Vein endothelial cell (primary cell): Measurements from ENCODE around the genes LDLR, ZNF491 and WDR83OS.

DNA sequence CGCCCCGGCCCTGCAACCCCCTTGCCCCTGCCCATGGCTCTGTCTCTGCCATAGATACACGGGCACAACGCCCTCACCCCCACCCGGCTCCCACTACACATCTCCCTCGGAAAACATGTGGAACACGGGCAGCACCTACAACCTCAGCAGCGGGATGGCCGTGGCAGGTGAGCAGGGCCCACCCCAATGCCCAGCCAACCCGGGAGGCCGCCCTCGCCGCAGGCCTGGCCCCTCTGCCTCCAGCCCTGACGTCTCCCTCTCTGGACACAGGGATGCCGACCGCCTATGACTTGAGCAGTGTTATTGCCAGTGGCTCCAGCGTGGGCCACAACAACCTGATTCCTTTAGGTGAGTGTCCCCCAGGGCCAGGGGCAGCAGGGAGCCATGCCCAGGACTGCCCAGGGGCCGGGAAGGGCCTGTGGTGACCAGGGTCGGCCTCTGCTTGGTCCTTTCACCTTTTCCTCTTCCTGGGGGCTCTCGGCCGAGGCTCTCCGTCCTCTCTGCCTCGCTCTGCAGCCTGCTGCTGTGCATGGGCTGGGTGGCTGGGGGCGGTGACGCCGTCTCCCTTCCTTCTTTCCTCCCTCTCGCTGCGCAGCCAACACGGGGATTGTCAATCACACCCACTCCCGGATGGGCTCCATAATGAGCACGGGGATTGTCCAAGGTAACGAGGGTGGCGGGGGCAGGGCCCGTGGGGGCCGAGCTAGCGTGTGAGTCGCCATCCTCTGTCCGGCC, 7.5 kb downstream of the YIPF2 start:
- CAGE, long polyA plus RNA = no peak

DNA sequence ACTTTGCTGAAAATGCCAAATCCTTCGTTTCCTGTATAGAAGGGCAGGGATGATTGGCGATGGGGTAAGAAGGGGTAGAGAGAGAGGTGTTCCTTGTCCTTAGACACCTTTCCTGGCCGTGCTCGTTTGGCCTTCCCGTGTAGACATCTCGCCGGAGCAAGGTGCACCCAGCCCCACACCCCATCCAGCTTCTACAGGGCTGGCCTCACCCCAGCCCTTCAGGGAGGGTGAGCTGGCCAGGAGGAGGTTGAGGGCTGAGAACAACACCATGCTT, 15.2 kb downstream of the SMARCA4 start:
- CAGE, long polyA plus RNA = no peak

GRCh38 chr19:10984560-10985071, 23.8 kb downstream of the SMARCA4 start:
- CAGE, long polyA plus RNA = no peak

GRCh38 chr19:11088910-11089590, at the start of gene LDLR:
Gene LDLR, plus strand, starts transcription at chr19:11089463.
- CAGE, long polyA plus RNA = no peak

DNA sequence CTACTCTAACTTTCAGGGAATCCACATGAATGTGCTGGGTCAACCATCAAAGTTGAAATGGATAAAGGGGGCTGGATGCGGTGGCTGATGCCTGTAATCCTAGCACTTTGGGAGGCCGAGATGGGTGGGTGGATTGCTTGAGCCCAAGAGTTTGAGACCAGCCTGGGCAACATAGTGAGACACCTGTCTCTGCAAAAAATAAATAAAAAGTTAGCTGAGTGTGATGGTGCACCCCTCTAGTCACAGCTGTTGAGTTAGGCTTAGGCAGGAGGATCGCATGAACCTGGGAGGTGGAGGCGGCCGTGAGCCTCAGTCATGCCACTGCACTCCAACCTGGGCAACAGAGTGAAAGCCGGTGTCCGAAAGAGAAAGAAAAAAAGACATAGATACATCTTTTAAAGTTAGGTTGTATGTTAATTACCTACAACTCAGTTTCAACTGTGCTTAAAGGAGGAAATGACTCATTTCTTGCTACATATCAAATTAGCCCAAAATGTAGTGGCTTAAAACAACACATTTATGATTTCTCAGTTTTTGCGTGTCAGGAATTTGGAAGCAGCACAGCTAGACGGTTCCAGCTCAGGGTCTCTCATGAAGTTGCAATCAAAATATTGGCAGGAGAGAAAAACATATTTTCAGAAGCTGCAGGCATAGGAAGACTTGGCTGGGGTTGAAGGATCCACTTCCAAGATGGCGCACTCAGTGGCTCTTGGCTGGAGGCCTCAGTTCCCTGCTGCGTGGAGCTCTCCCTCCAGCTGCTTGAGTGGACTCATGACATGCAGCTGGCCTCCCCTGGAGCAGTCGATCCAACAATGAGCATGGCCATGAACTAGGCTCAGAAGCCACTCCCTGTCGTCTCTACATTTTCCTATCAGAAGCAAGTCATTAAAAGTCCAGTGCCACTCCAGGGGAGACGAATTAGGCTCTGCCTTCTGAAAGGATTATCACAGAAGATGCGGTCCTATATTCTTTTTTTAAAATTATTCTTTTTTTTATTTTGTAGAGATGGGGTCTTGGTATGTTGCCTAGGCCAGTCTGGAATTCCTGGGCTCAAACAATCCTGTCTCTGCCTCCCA, 7.0 kb downstream of the LDLR start:
- CAGE, long polyA plus RNA = no peak

DNA sequence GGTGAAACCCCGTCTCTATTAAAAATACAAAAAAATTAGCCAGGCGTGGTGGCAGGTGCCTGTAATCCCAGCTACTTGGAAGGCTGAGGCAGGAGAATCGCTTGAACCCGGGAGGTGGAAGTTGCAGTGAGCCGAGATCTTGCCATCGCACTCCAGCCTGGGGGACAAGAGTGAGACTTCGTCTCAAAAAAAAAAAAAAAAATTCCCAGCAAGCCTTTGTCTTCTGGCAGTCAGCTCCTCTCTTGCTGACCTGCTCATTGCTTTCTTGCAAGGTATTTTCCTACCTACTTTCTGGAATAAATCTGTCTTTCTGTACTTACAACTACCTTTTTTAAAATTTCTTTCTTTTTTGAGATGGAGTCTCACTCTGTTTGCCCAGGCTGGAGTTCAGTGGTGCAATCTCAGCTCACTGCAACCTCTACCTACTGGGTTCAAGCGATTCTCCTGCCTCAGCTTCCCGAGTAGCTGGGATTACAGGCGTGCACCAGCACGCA, 14.9 kb downstream of the LDLR start:
- CAGE, long polyA plus RNA = no peak

DNA sequence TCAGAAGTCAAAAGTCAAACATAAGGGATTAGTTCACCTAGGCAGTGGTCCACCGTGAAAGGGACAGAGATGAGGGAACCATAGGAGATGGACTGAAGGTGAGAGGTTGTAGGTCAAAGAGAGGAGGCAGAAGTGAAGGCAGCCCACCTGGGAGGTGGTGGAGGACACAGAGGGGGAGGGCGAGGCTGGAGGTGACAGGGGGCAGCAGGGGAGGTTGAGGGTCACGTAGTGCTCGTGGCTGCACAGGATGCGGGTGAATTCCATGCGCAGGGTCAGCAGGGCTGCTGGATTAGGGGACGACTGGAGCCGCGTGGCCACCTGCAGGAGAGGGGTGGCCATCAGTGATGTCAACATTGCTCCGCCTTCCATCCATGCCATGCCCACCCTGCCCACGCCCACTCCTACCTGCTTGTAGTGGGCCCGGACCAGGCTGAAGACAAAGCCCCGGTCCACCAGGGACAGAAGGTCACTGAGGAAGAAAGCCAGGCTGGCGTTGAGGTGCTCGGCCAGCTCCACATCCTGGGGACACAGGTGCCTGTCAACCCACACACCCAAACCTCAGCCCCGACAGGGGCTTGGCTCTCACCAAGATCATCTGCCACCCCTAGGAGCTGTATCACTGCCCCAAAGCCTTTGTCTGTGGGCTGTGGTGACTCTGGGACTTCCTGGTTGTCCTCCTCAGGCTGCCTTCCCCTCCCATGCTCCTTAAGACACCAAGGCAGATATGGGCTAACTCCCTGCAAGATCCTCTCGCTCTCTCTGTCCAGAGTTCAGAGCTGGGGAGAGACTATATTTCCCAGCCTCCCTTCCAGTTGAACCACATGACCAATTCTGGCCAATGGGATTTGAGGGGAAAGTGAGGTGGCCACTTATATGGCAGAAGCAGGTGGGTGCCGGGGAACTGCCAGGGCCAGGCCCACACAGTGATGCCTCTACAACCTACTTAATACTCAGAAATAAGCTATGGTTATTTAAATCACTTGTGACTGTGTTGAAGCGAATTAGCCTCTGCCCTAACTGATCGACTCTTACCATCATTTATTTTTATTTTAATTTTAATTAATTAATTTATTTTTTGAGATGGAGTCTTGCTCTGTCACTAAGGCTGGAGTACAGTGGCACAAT, 16.5 kb upstream of the ANGPTL8 start:
- CAGE, long polyA plus RNA = no peak

DNA sequence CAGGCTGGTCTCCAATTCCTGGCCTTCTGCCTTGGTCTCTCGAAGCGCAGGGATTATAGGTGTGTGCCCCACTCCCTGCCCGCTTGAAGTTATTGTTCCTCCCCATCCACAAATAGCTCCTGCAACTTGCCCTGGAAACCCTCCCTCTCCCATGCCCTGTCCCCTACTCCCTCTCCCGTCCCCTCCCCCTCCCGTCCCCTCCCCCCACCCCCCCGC, 1.2 kb downstream of the RGL3 start:
- CAGE, long polyA plus RNA = no peak

GRCh38 chr19:11446649-11446935, 11.2 kb downstream of the PRKCSH start:
- CAGE, long polyA plus RNA = no peak

DNA sequence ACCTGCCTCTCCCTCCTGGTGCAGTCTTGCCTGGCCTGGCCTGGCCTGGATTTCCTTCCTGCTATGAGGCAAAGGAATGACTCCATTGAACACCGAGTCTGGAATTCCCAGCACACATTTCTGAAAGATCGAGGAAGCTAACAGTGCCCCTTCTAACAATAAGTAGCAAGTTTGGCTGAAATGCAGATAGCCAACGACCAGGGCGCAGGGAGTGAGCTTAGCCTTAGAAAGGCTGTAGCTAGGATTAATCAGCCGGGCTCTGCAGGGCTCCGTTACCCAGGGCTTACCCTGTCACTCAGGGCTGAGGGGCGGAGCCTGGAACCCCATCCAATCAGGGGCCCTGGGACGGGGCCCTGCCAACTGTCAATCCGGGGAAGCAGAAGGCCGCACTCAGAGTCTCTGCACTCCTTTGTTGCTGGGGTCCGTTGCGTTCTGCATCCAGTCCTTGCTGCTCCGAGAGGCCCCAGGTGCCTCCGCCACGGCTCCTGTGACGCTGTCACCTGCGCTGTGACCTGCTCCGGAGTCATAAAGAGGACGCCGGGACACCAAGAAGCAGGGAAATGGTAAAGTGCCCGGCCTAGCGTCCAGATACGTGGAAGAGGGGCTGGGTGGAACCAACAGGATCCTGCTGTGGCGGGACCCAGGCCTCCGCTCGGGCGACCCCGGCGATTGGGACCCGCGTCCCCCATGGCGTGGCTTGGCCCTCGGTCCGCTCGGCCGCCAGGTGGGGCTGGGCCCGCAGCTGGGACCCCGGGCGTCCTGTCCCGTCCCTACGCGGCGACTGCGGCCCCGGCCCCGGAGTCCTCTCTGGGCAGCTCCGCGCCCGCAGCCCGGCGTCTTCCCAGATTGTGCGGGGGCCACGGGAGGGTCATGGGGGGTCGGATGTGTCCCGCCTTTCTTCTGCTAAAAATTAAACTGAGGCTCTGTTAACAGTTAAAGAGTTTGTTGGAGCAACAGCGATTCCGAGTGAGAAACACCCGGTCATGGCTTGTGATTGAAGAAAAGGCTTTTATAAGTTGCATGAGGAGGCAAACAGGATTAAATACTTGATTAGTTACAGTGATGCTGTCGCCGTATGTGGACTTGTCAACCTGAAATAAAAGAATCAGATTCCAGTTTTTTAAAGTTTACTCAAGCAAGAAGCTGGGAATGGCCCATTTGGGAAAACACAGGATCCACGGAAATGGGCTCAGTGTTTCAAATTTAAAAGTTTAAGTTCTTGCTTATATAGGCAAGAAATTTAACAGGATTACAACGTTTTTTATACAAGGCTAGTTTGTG, at the start of gene ZNF491:
Gene ZNF491 (plus strand): TSS at position 359 of the 1,281 bp plus-strand sequence.
- CAGE, long polyA plus RNA = no peak

- CAGE, long polyA plus RNA = no peak
Observed at GRCh38 chr19:11923548-11924069, 1.3 kb upstream of the ZNF700 start.

- CAGE, long polyA plus RNA = no peak
Observed at GRCh38 chr19:12159680-12160079, 3.1 kb upstream of the ZNF625 start.

DNA sequence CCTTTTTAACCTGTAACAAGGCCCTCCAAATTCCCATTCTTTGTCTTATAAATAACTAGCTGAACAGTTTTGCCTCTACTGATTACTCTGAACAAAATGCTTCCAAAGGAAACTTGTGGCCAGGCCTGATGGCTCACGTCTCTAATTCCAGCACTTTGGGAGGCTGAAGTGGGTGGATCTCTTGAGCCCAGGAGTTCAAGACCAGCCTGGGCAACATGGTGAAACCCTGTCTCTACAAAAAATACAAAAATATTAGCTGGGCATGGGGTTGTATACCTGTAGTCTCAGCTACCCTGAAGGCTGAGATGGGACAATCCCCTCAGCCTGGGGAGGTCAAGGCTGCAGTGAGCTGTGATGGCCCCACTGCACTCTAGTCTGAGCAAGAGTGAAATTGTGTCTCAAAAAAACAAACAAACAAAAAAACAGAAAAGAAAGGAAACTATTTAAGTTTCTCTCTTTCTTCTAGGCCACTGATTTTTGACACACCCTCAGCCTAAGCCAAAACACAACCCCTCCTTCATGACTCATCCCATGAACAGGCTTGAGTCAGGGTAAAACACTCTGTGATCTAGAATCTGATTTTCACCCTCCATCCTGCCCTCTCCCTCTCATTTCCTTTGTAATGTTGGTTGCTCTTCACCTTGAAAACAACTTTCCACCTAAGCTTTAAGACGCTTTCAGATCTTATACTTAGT, 5.6 kb downstream of the ZNF44 start:
- CAGE, long polyA plus RNA = no peak

GRCh38 chr19:12373627-12373874, 8.1 kb upstream of the ZNF442 start:
- CAGE, long polyA plus RNA = no peak

- CAGE, long polyA plus RNA = no peak
Observed at GRCh38 chr19:12563899-12564550, 12.7 kb upstream of the ZNF564 start.

DNA sequence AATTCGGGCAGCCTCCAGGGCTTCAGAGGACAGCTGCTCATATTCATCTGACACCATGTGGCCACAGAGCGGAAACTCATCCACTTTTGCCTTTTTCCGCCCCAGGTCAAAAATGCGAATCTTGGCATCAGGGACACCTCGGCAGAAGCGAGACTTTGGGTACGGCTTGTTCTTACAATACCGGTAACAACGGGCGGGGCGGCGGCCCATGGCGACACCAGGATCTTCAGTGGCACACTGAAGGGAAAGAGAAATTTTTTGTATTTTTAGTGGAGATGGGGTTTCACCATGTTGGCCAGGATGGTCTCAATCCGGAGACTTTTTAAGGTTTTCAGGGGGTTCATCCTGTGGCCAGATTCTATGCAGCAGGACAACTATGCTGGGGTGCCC, 22.8 kb downstream of the MAN2B1 start:
- CAGE, long polyA plus RNA = no peak

DNA sequence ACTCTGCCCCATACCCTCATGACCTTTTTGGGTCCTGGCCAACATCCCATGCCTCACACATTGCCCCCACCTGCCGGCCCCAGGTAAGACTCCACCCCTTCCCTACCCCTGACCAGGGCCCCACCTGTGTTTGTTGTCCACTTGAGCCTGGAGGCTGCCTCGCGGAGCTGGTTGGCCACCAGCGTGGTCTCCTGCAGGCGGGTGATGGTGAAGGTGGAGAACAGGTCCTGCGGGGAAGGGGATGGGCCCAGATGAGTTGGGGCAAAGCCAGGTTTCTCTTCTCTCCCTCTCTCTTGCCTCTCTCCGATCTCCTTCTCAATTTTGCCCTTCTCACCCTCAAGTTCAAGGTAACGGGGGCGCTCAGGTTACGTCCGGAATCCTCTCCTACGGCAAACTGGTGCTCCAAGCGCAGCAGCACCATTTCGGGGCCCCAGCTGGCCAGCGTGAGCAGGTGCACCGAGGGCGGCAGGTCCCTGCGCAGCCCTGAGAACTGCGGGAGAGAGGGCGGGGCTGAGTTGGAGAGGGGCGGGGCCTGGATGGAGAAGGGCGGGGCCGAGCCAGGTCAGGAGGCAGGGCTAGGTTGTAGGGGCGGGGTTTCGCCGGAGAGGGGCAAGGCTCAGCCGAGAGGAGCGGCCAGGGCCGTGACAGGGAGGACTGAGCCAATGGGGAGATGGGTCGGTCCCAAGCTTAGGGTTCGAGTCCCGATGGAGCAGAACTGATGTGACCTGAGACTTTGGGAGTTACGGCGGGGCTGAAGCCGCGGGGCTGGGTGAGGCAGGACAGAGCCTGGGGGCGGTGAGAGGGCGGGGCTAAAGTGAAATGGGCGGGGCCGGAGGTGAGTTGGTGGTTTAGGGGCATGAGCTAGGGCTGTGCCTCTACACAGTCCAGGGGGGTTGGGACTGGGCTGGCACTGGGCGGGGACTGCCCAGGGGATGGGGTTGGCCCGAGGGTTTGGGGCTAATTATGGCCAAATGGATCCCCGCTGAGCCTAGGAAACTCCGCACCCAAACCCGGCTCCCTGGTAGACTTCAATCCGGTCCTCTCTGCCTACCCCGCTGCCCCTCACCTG, 19.1 kb downstream of the MAN2B1 start:
- CAGE, long polyA plus RNA = no peak

DNA sequence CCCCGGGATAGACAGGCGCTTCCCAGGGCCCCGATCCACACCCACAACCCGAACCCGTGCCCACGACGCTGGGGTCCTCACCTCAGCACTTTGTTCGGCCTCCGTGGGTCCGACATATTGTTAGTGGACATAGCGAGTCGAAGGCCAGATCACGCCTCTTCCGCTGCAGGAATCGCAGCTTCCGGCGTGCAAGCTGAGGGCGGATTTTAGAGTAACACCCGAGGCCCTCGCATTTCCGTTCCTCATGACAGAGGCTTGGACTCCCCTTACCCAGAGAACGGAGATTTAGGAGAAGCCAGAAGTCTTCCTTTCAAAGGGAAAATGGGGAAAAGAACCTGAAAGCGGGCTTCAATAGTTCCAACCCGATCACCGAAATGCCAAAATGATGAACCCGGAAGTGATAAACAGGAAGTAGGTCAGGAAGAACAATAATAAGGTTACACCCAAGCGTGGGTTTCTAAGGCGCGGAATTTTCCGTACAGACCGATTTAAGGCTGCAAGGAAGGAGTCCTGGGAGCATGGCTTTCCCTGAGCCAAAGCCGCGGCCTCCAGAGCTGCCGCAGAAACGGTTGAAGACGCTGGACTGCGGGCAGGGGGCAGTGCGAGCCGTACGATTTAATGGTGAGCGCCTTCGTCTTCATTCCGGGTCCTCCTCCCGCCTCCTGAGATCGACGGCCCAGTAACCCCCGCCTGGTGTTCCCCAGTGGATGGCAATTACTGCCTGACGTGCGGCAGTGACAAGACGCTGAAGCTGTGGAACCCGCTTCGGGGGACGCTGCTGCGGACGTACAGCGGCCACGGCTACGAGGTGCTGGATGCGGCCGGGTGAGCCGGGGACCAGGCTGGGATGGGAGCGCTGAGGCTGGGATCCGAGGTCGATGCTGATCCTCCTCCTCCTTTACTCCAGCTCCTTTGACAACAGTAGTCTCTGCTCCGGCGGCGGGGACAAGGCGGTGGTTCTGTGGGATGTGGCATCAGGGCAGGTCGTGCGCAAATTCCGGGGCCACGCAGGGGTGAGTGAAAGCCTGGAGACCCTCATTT, at the start of gene WDR83OS:
Gene WDR83OS (minus strand): TSS at position 143 of the 1,041 bp plus-strand sequence.
- CAGE, long polyA plus RNA = start-site peak on the minus strand centred at position 142 of the sequence, 42 bp wide, 2,788 and 1,773 reads in 2 replicates

- CAGE, long polyA plus RNA = no peak
Observed at GRCh38 chr19:12720713-12721573, 2.8 kb downstream of the TNPO2 start.

GRCh38 chr19:12764815-12765400, 10.4 kb downstream of the HOOK2 start:
- CAGE, long polyA plus RNA = no peak